ENCODE data around the genes TSPY4 and TSPY9.

- PRO-cap = no peak
- RAMPAGE, long total RNA, 4 experiments = no peak in any of the 4 experiments
Observed at GRCh38 chrY:2887222-2887807, 45.9 kb downstream of the RPS4Y1 start.

- PRO-cap = no peak
- RAMPAGE, long total RNA, 4 experiments = no peak in any of the 4 experiments
Observed at GRCh38 chrY:9337265-9337761, at the start of gene TSPY4. Gene TSPY4, plus strand, starts transcription at chrY:9337464.

- PRO-cap = no peak
- RAMPAGE, long total RNA, 4 experiments = no peak in any of the 4 experiments
Observed at GRCh38 chrY:9486964-9487464, at the start of gene TSPY9. Gene TSPY9, plus strand, starts transcription at chrY:9487267.

- PRO-cap = no peak
- RAMPAGE, long total RNA, 4 experiments = no peak in any of the 4 experiments
Observed at GRCh38 chrY:14340651-14341178, 183.6 kb upstream of the NLGN4Y start.

GRCh38 chrY:15867432-15867695, 1343.0 kb downstream of the NLGN4Y start:
- PRO-cap = unidirectional peak, plus-strand start at chrY:15867544
- RAMPAGE, long total RNA, 4 experiments = no peak in any of the 4 experiments

GRCh38 chrY:19067745-19068565, 294.4 kb upstream of the HSFY2 start:
- PRO-cap = no peak
- RAMPAGE, long total RNA, 4 experiments = no peak in any of the 4 experiments

DNA sequence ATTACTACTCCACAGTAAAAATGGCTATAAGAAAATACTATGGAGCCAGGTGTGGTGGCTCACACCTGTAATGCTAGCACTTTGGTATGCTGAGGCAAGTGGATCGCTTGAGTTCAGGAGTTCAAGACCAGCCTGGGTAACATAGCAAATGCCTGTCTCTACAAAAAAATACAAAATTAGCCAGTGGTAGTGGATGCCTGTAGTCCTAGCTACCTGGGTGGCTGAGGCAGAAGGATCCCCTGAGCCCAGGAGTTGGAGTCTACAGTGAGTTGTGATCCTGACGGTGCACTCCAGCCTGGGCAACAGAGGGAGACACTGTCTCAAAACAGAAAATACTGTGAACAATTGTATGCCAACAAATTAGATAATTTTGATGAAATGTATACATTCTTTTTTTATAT, 136.6 kb downstream of the KDM5D start:
- PRO-cap = no peak
- RAMPAGE, long total RNA, 4 experiments = no peak in any of the 4 experiments

DNA sequence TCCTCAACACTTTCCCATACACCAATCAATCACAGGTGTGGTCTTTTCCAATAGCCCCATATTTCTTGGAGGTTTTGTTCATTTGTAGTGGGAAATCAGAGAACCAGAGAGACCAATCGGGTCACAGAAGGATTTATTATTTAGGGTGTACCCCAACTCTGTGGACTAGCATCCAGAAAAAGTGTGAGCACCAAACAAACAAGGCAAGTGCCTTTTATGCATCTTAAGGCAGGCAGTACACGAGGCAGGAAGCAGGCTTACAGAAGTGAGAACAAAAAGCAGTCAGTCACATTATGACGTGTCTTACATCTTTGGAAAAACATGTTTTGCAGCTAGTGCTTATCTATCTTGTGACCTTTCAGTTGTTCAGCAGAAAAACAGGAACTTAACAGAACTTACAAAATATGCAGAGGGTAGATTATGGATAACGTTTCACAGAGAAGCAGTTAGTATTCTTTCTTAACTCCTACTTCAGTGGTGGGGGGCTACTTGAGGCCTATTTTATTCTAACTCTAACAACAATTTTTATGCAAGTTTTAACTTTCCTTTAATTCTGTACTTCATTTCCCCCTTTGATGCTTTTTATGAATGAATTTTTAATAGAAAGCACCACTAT, 270.9 kb upstream of the RBMY1B start:
- PRO-cap = no peak
- RAMPAGE, long total RNA, 4 experiments = no peak in any of the 4 experiments